Foreskin keratinocyte (primary cell): ENCODE measurements around a stretch of chr15.

DNA sequence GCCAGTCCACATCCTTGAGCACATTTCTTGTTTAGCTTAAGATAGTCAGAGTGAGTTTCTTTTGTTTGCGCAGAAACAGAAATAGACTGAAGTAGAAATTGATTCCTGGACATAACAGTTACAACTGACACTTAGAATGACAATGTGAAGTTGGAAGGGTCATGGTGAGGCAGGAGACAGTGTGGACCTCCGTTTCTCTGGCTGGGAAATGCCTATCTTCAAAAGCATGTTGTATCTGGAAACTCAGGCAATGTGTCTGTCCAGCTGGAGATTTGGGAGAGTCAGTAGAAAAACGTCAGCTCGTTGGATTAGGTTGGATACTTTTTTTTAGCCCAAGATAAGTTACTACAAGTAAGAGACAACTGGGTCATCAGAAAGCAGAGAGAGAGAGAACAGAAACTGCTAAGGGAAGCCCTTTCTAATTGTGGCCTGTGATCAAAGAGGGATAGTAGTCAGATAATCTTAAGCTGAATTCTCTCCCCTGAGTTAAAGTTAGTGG lies 78.8 kb upstream of the ZNF280D start:
- RAMPAGE, total RNA = no peak

DNA sequence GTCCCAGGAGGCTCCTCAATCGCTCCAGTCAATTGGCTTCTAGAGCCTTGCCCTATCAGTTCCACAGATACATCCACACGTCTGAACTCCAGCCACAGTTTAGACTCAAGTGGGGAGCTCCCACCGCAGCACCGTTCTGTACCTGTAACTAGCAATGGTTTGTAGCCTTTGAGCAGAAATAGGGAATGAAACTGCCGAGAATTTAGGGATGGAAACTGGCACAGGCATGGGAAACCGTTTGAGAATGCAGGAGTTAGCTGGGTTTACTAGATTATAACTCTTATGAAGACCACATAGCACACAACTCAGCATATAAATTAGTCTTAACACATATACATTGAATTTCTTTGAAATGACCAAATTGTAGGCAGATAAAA lies 32.6 kb upstream of the TCF12 start:
- RAMPAGE, total RNA = no peak

GRCh38 chr15:56886583-56886865 lies 31.9 kb upstream of the TCF12 start:
- RAMPAGE, total RNA = no peak

GRCh38 chr15:56985362-56986019 lies 67.0 kb downstream of the TCF12 start:
- RAMPAGE, total RNA = no peak

GRCh38 chr15:57108822-57109491 lies 190.5 kb downstream of the TCF12 start:
- RAMPAGE, total RNA = no peak

GRCh38 chr15:57114069-57114549 lies 195.7 kb downstream of the TCF12 start:
- RAMPAGE, total RNA = no peak

DNA sequence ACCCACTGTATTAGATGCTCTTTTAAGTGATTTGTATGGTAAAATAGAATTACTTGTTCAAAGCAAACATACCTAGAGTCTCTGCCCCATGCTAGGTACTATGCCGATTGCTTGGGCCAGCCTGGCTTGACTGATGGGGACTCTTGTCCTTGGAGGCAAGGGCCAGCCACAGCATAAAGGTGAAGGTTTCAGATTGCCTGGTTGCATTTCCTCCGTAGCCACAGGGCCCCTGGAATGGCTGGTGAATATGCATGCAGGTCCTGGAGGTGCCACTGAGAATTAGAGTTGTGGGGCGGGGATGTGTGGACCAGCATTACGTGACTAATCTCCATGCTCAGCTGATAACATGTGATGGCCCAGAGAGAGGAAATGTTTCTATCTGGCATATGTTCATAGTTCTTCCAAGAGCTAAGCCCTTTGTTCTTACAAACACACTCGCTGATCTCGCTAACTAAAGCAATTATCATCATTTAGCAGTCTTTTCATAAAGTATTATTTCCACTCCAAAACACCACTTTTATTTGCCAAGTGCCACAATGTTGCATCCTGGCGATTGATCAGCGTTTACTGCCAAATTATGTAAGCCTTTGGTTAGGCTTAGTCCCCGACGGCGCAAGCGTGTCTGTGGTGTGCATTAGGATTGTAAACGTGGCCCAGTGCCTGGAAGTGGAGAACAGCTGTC lies 55.8 kb downstream of the CGNL1 start:
- RAMPAGE, total RNA = no peak

- RAMPAGE, total RNA = no peak
Measured at GRCh38 chr15:57461628-57462133, 85.4 kb downstream of the CGNL1 start.

- RAMPAGE, total RNA = no peak
Measured at GRCh38 chr15:57496759-57497579, 94.7 kb upstream of the MYZAP start.

GRCh38 chr15:57501825-57502553 lies 89.7 kb upstream of the MYZAP start:
- RAMPAGE, total RNA = no peak

- RAMPAGE, total RNA = no peak
Measured at GRCh38 chr15:57505184-57505832, 86.4 kb upstream of the MYZAP start.

DNA sequence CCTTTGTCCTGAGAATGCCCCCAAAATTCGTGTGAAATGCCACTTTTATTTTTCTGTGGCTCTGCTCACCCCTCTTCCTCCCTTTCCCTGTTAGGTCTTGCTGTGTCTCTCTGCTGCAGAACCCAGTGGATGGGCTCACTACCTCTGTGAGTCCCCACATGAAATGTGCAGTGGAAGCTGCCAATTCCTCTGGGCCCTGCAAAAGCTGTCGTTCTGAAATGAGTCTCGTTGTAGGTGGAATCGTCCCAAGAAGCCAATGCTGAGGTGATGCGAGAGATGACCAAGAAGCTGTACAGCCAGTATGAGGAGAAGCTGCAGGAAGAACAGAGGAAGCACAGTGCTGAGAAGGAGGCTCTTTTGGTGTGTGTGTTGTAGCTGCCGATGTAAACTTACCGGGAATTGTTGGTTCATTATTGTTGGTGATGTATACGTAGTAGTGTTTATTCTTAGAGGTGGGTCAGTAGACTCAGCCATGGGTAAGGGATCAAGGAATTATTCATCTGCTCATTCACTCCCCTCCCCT lies 40.6 kb downstream of the MYZAP start:
- RAMPAGE, total RNA = no peak

- RAMPAGE, total RNA = no peak
Measured at GRCh38 chr15:57823255-57823907, 116.9 kb downstream of the POLR2M start.

- RAMPAGE, total RNA = no peak
Measured at GRCh38 chr15:57923345-57923740, 142.2 kb downstream of the ALDH1A2 start.

DNA sequence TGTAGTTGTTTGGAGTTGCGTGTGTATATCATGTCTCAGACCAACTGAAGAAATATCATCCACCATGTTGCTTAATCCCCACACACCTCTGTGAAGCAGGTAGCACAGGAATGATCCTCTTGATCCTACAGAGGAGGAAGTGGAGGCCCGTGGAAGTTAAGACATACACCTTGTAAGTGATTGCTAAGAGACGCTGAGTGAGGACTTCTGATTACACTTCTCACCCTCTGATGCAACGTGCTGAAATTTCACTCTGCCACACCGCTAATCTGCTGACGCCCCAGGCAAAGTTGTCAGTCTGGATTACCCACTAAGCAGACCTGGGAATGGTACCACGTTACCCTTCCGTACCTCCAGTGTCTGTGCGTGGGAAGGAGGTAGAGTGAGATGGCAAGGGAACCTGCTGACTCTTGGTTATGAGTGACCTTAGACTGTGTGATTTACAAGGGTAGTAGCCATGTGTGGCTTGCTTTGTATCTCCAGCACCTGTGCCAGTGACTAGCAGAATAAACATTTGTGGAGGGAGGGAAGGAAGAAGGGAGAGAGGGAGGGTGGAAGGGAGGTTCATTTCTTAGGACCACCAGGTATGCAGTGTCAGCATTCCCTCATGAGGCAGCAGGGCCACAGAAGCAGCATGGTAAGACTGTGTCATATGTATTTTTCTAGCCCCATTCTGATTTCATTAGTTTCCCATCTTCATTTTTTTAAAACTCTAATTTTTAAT lies 115.1 kb downstream of the ALDH1A2 start:
- RAMPAGE, total RNA = no peak

DNA sequence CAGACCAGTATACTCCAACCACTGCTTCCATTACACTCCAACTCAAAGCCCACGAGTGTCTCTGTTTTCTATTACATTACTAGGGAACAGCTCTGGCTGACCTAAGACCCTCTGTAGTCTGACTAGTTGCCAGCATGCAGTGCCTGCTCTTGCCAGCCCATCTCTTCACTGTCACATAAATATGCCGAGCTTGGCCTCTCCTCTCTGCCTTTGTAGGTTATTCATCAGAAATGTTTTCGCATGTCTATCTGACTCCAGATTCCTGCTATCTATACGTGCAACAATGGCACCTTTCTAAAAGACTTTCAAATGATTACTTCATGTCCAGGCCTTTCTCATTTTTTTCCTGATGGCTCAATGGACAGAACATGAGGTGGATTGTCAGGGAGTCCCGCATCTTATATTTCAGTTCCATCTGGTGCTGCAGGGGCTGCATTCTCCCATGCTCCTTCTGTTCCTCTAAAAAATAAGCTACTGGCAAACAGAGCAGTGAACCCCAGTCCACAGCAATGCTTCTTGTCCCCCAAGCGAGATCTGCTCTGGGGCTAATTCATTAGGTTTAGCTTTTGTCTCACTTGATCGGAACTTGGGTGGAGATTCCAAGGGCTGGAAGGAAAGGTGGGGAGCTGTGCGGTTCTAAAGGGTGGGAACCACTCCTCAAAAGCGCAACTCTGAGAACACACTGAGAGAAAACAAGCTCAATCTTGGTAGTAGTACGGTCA lies 113.1 kb downstream of the ALDH1A2 start:
- RAMPAGE, total RNA = no peak

DNA sequence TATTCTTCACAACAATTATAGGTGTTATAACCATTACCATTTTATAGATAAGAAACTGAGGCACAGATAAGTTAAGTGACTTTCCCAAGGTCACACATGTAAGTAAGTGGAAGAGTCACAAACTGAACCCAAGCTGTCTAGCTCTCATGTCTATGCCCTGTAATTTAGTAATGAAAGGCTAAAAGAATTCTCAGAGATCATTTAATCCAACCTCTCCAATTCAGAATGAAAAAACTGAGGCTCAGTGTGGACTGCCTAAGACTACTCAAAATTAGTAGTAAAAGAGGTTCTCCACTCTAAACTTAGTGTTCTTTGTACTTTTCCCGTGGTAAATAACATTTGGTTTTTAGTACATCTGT lies 29.7 kb upstream of the ALDH1A2 start:
- RAMPAGE, total RNA = no peak

DNA sequence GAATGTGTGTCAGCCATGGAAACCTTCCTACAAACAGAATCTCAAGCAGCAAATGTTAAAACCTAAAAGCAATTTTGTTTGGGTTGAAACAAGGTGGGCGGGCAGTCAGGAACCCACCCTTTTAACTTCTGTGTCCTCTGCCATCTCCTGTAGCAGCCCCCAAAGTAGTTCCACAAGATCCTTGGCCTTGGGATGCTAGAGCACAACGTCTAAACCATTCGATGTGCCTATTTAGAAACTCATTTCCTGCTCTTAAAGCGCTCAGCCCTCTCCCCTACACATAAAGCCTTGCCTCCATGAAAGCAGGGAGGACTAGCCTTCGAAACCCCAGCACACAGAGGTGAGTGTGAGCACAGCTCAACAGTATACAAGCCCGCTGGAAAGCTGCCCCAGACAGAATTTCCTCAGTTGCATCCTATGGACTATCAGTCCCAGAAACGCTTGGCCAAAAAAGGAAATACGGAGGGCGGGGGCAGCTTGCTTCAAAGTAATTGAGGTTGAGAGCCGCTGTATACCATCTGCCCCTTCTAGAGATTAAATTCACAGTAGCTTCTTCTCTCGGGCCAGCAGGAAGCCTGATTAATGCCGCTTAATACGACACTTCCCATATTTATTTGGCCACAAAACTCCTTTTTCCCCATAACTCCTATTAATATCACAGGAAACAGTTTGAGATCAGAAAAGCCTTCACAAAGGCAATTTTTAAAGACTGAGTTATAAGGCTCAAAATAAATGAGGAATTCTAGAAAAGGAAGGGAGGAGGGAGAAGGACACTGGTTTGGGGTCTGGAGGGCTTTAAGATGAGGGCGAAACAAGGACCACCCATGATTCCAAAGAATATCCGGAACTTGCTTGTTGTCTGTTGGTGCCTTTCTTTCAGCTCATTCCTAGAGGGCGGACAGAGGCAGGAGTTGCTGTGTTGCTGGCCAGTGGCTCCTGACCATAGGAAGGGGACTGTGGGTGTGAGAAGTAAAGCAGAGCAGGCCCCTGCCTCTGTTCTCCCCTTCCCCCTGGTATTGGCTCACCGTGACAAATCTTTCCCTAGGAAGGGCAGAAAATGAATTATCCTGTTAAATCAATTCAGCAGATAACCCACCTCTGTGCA lies 88.7 kb downstream of the LIPC start:
- RAMPAGE, total RNA = no peak

DNA sequence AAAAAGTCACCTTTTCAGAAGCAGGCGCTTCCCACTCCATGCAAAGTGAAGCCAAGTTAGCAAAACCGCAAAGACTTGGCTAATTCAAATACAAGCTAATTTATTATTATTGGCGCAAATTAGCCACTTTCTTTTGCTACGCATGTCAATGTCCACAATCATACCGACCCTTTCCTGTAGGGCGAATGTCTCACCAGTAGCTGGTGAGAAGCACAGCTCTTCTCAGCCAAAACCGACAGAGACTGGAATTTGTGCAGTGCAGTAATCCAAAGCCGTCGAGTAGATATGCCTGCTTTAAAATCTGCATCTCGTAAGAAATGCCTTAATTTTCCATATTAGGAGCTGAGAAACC lies 657 bp upstream of the MINDY2 start:
- RAMPAGE, total RNA = no peak

DNA sequence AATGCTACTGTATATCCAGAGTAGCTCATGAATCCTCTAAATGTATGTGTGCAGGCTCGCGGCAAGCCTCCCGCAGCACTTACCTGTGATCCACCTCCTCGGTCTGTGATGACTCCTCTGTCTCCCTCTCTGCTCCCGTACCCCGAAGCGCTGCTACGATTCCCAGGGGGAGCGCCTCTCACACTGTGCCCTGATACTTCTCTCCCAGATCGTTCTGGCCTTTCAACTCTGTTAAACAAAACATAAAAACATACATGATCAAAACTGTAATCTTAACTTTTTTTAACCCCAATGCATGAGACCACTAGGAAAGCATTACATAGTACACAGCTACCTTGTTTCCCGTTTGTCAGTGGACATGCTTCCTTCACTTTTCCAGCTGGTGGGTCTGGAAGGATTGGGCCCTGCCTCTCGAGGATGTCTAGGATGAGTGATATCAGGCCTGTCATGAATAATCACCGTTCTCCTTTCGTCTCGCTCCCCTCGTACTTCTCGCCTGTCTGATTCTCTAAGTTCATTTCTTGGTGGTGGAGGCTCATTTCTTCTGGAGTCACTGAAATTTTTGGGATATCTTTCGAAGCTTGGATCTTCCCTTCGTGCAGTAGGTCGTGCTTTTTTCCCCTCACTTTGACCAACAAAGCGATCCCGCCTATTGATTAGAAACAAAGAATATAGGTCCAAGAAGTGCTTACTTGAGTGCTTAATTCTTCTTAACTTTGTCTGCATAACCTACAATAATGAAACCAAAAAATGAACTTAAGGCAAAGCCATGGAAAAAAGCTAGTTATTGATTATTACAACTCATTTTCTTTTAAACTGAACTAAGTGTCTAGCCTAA lies 46.4 kb downstream of the SLTM start:
- RAMPAGE, total RNA = no peak